ENCODE data around the gene ANXA2.

DNA sequence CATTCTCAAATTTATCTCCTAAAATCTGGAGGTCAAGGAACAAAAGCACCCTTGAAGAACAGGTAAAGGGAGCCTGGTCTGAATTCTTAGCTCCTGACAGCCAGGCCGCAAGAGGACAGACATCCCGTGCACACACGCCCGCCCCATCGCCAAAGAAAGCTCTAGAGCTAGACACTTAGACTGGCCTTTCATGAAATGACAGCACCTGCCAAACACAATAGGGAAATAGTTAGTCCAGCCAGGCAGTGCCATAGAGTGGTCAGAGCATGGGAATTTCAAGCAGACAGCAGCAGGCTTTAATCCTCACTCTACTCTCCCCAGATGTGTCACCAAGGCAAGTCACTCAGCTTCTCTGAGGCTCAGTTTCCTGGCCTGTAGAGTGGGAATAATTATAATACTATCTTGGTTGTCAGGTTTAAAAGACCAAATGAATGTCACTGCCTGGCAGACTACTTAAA, 59.3 kb downstream of the LIPC start:
- PRO-cap, 3 experiments: no peak in any of the 3 experiments
- RAMPAGE, long total RNA, 2 experiments: no peak in any of the 2 experiments
- RRBS: no CpG with 5 or more reads among the region's 5 CpGs

DNA sequence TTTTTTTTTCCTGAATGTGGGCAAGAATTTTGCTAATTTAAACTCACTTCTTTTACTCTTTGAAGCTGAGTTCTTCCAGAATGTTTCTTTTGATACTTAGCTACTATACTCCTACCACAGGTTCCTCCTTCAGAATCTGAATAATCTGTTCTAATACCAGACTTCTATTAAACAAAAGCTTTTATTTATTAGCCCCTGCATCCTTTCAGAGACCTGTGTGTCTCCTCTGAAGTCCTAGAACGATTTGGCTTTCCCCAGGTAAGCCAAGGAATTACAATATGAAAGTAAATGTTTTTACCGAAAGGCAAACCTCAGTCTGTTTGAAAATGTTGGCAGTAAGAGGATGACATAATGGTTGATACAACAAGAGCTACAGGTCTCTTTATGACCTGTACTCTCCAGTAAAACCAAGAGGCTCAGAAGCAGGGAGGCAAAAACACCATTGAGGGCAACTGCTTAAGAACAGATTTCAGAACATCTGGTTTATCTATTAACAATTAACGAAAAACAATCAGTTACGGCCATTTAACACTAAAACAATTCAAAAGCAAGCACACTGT, 107.9 kb downstream of the ADAM10 start:
- PRO-cap, 3 experiments: no peak in any of the 3 experiments
- RAMPAGE, long total RNA, 2 experiments: no peak in any of the 2 experiments
- RRBS: no CpG with 5 or more reads among the region's 4 CpGs

DNA sequence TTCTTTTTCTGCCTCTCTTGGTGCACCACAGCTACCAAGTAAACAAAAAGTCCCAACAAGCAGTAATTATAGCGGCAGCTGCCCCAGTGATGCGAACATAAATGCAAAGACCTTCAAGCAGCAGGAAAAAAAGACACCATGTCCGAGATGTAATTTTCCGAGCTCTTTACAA, 570 bp upstream of the ADAM10 start:
- PRO-cap, 3 experiments: no peak in any of the 3 experiments
- RAMPAGE, long total RNA, 2 experiments: no peak in any of the 2 experiments
- RRBS: no CpG with 5 or more reads among the region's 4 CpGs

DNA sequence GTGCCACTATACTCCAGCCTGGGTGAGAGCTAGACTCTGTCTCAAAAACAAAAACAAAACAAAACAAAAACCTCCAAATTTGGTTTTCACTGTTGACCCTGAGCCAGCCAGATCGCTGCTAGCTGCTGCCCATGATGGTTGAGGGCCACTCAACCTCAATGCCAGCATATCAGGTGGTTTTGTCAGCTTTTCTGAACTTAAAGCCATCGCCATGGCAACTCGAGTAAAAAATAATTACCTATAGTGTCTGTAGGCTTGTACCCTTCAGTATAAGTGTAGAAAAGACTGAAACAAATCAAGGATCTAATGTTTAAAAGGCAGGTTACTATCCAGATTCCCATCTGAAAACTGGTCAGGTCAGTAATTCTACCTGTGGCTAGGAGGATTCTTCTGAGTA, 55.6 kb downstream of the SLTM start:
- PRO-cap, 3 experiments: no peak in any of the 3 experiments
- RAMPAGE, long total RNA, 2 experiments: no peak in any of the 2 experiments
- RRBS: no CpG with 5 or more reads among the region's 3 CpGs

GRCh38 chr15:58932627-58932894, 918 bp downstream of the SLTM start:
- PRO-cap, 3 experiments: no peak in any of the 3 experiments
- RAMPAGE, long total RNA, 2 experiments: no peak in any of the 2 experiments
- RRBS: no CpG with 5 or more reads among the region's 4 CpGs

DNA sequence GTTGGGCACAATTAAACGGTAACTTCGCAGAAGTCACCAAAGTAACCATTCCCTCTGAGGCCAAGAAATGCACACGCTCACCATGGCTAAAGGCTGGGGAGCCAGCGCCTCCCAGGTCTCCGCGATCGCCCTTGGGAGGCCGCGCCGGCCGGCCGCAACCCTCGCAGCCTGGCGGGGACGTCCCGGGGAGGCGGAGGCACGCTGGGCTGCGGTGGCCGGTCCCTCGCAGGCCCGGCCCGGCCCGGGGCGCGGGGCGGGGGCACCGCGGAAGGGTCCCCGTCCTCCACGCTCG, 564 bp downstream of the SLTM start:
- PRO-cap, 3 experiments: peak in 3 of 3 experiments; most common plus-strand start position 48 of the sequence (in 3); most common minus-strand start position 163 of the sequence (in 1)
- RAMPAGE, long total RNA, 2 experiments: start-site peak on the minus strand in 1 of 2 experiments, centred at position 199 of the sequence, 134 reads per replicate
- RRBS: 1% methylated on average over 6 of the region's 32 CpGs

- PRO-cap, 3 experiments: no peak in any of the 3 experiments
- RAMPAGE, long total RNA, 2 experiments: no peak in any of the 2 experiments
- RRBS: no CpG with 5 or more reads among the region's 4 CpGs
Observed at GRCh38 chr15:59030701-59031165, 43.3 kb downstream of the RNF111 start.

DNA sequence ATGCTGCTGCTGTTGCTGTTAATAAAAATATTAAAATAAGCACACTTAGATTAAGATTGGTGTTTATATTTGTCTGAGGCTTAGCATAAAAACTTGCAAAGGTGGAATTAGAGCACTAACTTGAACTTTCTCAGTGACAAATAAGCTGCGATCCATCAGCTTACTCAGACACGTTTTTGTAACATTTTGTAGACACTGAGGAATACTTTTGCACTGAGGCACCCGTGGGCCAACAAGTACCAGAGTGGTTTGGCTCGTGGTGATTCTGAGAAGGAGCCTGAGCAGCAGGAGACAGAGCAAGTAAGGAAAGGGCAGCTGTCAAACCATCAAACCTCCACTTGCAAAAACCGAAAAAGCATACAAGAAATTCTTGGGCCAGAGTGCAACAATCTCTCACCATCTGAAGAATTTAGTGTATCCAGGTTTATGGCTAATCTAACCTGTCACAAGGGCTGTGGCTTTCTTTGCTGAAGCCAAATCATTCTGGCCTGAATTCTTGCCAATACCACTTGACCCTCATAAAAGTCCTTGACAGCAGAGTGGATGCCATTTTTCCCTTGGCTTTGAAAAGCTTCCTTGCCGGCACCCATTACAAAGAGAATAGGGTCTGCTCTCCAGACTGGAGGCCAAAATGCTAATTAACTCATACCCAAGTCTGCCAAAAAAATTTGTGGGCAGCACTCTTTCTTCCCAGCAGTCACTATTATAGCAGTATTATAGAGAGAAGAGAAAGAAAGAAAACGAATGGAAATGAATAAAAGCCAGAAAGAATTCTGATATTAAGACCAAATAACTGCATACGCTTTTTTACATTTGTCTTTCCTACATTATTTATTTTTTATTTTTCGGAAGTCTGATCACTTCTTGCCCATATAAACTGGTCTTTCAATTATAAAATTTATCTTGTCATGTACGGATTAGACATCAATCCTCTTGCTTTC, 56.6 kb downstream of the MYO1E start:
- PRO-cap, 3 experiments: no peak in any of the 3 experiments
- RAMPAGE, long total RNA, 2 experiments: no peak in any of the 2 experiments
- RRBS: no CpG with 5 or more reads among the region's 10 CpGs

DNA sequence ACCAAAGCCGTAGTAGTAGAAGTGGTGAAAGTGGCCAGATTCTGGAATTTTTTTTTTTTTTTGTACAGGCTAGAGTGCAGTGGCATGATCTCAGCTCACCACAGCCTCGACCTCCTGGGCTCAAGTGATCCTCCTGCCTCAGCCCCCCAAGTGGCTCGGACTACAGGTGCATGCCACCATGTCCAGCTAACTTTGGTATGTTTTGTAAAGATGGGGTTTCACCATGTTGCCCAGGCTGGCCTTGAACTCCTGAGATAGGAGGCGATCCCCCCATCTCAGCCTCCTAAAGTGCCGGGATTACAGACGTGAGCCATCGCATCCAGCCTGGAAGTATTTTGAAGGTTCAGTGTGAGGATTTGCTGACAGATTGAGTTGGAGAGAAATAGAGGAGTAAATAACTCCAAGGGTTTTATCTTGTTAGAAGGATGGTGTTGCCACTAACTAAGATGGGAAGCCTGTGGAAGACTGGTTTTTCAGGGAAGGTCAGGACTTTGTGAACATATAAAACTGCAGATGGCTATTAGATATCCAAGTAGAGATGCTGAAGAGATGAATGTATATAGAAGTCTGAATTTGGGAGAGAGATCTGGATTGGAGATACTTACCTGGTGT, 14.2 kb downstream of the GCNT3 start:
- PRO-cap, 3 experiments: no peak in any of the 3 experiments
- RAMPAGE, long total RNA, 2 experiments: no peak in any of the 2 experiments
- RRBS: no CpG with 5 or more reads among the region's 7 CpGs

DNA sequence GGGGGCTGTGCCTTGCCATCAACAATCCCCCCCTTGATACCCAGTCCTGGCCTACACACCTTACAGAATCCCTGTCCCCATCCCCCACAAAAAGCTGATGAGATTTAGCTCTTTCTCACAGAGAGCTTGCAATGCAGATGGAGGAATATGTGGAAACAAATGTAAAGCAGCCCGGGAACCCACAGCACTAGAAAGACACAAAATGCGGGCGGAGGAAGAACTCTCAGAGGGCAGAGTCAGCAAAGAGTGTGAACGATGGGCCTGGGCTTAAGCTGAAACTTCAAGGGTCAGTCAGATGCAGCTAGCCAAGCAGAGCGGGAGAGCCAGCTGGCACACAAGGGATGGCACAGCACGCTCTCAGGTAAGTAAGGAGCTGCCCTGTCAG, 43.1 kb downstream of the ANXA2 start:
- PRO-cap, 3 experiments: no peak in any of the 3 experiments
- RAMPAGE, long total RNA, 2 experiments: no peak in any of the 2 experiments
- RRBS: no CpG with 5 or more reads among the region's 6 CpGs

- PRO-cap, 3 experiments: no peak in any of the 3 experiments
- RAMPAGE, long total RNA, 2 experiments: no peak in any of the 2 experiments
- RRBS: no CpG with 5 or more reads among the region's 7 CpGs
Observed at GRCh38 chr15:60379511-60380231, 18.1 kb downstream of the ANXA2 start.

DNA sequence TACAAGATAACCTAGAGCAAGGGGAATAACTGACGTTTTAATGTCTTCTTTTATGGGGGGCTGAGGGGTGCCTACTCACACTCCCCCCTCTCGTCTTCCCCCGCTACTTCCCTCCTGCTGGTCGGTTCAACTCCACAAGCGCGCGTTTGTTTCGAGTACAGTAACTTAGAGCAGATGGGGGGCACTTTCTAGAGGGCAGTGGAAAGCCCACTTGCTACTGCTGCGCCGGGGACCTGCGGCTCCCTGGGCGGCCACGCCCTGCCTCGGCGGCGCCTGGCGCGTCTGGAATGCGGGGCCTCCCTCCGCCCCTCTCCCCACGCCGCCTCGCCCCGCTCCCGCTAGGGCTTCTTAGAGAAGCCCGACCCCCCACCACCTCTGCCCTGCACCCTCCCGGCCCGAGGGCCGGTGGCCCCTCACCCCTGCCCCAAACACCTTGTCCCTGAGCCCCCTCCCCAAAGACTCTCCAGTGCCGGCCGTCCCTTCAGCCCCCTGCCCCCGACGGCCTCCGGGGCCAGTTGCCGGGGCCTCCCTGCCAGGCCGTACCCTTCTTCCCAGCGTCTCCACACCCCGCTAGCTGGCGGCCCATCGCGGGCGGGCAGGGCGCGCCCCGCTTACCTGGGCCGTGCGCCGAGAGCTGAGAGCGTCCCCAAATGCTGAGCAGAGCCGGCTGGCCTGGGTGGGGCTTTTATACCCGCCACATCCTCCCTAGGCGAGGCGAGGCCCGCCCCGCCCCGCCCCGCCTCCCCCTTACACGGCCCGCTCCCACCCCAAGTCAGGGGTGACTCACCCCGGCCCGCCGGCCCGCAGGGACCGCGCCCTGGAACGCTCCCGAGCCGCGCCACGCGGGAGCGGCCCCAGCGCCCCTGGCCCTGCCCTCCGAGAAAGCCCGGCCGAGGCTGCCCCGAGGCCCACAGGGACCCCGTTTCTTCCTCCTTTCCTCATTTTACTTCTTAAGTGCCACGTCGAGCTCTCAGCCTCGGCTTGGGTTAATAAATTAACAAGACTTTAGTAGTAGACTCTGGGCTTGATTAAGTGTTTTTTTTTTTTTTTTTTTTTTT, at the start of gene ANXA2:
Gene ANXA2 (minus strand): TSS at position 659 of the 1,058 bp plus-strand sequence.
- PRO-cap, 3 experiments: peak in 3 of 3 experiments; most common plus-strand start position 809 of the sequence (in 3); most common minus-strand start position 659 of the sequence (in 3)
- RAMPAGE, long total RNA, 2 experiments: start-site peak on the minus strand in 2 of 2 experiments, centred at positions 661 to 691 of the sequence, 2,493 to 2,651 reads per replicate
- RRBS: 3% methylated on average over 15 of the region's 81 CpGs

DNA sequence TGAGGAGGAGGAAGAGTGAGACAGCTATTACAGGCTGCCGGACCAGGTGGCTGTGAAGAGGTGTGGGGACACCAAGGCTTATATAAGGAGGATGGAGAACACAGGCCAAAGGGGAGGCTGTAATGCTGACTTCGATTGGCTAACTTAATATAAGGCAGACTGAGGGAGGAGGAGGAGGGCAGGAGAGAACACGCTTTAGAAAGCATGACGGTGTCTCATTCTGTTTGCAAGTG, 168.9 kb upstream of the ICE2 start:
- PRO-cap, 3 experiments: no peak in any of the 3 experiments
- RAMPAGE, long total RNA, 2 experiments: no peak in any of the 2 experiments
- RRBS: no CpG with 5 or more reads among the region's 4 CpGs

DNA sequence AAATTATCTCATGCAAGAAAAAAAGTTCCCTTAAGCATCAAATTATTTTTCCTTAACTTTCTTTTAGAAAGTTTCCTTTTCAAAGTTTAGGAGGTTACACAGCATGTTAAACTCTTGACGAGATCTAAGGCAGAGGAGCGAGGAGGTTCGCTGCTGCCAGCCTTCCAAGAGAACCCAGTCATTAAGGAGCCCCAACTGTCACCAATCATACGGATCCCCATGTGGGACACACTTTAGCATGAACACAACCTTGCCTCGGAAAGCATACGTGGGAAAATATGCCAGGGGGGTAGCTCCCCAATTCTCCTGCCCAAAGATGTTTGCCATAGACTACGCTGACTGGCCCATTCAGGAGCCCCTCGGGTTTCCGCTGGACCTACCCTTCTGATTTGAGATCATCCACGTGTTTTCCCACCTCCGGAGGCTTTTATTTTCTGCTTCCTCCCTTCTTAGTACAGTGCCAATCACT, 284.5 kb upstream of the ICE2 start:
- PRO-cap, 3 experiments: peak in 3 of 3 experiments; most common plus-strand start position 245 of the sequence (in 1); most common minus-strand start position 183 of the sequence (in 3)
- RAMPAGE, long total RNA, 2 experiments: start-site peak on the plus strand in 2 of 2 experiments, centred at positions 228 to 236 of the sequence, 24 to 49 reads per replicate
- RRBS: no CpG with 5 or more reads among the region's 11 CpGs

GRCh38 chr15:60844931-60845385, 366.0 kb upstream of the ICE2 start:
- PRO-cap, 3 experiments: no peak in any of the 3 experiments
- RAMPAGE, long total RNA, 2 experiments: no peak in any of the 2 experiments
- RRBS: no CpG with 5 or more reads among the region's 6 CpGs

DNA sequence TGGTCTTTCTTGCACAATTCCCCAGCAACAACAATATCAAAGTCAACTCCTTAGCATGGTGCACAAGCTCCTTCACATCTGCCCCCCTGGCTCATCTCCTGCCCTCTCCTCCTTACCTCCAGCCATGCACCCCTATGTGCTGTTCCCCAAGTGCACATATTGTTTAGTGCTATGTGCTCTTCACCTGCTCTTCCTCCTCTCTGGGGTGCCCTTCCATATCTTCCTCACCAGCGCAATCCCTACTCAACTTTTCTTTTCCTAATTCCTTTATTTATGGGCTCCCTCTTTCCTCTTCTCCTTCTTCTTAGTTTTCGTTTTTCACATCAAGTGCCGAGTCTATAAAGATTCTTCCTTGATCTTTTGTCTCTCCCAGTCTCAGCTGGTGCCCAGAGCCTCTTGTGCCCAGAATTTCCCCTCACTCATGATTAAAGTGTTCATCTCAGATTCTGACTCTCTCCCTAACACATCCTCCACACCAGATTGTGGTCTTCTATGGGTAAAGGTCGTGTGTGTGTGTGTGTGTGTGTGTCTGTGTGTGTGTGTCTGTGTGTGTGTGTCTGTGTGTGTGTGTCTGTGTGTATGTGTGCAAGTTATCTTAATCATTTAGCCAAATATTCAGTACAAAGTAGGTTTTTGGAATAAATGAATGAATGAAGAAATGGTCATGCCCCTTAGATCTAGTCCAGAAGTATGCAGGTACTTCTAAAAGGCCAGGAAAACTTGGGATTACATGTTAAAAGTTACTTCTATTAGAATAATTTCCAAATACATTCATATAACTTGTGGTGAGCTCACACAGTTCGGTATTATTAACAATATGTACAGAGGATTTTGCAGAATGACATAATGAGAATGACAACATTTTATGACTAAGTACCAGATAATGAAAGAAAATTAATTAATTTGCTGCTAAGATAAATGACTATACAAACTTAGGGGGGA, 356.1 kb downstream of the RORA start:
- PRO-cap, 3 experiments: no peak in any of the 3 experiments
- RAMPAGE, long total RNA, 2 experiments: no peak in any of the 2 experiments
- RRBS: no CpG with 5 or more reads among the region's 5 CpGs

GRCh38 chr15:61157844-61158324, 71.2 kb downstream of the RORA start:
- PRO-cap, 3 experiments: no peak in any of the 3 experiments
- RAMPAGE, long total RNA, 2 experiments: no peak in any of the 2 experiments
- RRBS: no CpG with 5 or more reads among the region's 8 CpGs

GRCh38 chr15:61226896-61227917, 1.9 kb downstream of the RORA start:
- PRO-cap, 3 experiments: peak in 3 of 3 experiments; most common plus-strand start chr15:61227621 (in 3)
- RAMPAGE, long total RNA, 2 experiments: no peak in any of the 2 experiments
- RRBS: 1% methylated on average over 8 of the region's 44 CpGs

DNA sequence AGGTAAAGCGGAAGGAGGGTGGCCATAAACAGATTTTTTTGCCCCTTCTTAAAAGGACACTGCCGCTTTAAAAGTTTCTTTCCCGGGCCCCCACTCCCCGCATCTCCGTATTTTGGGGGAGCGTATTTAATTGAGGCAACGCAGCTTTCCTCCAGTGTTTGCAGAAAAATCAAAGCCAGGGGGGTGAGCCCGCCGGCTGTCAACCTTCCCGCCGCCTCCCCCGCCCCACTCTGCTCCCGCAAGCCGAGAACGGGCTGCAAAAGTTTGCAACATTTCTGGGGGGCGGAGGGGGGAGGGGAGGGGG, 539 bp downstream of the RORA start:
- PRO-cap, 3 experiments: peak in 3 of 3 experiments; most common minus-strand start position 232 of the sequence (in 3)
- RAMPAGE, long total RNA, 2 experiments: no peak in any of the 2 experiments
- RRBS: under 1% methylated on average over 6 of the region's 16 CpGs

DNA sequence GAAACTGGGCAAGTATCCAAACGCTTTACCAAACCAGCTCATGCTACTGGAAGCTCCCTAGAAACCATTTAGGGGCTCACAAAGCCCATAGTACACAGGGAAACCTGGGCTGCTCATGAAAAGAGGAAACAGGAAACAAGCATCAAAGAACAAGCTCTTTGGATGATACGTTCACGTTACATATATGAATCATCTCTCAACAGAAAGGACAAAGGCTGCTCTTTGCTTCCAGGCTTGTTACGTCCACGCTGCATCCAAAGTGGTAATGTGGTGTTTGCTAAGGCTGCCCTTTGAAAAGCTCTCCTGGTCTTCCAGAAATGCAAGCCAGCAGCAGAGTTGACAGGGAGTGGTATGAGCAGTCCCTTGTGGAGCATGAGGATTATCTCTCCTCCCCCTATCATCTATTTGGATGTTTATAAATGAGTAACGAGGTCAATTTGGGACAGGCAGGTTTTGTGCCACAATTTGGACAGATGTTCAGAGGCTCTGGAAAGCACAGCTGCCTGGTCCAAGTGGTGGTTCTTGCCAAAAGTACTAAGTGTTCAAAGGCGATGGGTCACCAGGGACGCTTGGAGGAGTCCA, 98.0 kb upstream of the RORA start:
- PRO-cap, 3 experiments: no peak in any of the 3 experiments
- RAMPAGE, long total RNA, 2 experiments: no peak in any of the 2 experiments
- RRBS: no CpG with 5 or more reads among the region's 8 CpGs